Mesenchymal stem cell of the bone marrow (primary cell): ENCODE measurements around the genes SIM2 and KCNJ6.

DNA sequence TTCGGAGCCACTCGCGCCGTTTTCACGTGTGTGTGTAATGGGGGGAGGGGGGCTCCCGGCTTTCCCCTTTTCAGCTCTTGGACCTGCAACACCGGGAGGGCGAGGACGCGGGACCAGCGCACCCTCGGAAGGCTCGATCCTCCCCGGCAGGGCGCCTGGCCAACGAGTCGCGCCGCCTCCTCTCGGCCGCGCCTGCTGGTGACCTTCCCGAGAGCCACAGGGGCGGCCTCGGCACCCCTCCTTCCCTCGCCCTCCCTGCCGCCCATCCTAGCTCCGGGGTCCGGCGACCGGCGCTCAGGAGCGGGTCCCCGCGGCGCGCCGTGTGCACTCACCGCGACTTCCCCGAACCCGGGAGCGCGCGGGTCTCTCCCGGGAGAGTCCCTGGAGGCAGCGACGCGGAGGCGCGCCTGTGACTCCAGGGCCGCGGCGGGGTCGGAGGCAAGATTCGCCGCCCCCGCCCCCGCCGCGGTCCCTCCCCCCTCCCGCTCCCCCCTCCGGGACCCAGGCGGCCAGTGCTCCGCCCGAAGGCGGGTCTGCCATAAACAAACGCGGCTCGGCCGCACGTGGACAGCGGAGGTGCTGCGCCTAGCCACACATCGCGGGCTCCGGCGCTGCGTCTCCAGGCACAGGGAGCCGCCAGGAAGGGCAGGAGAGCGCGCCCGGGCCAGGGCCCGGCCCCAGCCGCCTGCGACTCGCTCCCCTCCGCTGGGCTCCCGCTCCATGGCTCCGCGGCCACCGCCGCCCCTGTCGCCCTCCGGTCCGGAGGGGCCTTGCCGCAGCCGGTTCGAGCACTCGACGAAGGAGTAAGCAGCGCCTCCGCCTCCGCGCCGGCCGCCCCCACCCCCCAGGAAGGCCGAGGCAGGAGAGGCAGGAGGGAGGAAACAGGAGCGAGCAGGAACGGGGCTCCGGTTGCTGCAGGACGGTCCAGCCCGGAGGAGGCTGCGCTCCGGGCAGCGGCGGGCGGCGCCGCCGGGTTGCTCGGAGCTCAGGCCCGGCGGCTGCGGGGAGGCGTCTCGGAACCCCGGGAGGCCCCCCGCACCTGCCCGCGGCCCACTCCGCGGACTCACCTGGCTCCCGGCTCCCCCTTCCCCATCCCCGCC is at the start of gene SIM2:
SIM2 (plus strand) TSS at position 539 of the 1,100 bp plus-strand sequence.
- CAGE, long polyA plus RNA, result no peak

DNA sequence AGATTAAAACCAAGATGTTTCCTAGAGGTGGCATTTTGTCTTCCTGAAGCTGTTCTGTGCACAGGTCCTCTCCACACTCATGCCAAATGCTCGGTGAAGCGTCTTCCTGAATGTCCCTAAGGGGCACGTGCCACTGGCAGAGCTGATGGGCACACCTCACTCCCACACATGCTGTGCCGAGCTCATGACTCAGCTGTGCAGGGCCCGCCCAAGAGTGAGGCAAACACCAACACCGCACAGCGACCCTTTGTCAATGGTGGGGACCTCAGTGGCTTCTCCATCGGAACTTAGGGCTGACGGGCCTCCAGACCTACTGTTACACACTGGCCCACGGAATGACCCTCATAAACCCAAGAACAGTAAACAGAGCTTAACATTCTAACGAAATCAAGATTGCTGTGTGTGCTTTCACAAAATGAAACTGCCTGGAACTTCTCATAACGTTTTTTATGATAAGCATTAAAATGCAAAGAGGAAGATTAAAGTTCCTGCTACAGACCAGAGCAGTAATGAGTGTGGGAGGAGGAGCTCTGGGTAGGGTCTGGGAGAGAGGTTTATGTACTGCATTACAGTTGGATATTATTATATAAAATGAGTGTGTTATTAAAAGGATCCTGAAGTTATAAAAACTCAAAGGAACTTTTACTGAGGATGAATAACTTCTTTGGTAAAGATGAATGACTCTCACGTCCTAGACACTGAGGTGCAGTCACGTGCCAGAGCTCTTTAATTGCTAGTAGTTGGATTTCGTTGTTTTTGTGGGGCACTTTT is 89.4 kb downstream of the SIM2 start:
- CAGE, long polyA plus RNA, result no peak

DNA sequence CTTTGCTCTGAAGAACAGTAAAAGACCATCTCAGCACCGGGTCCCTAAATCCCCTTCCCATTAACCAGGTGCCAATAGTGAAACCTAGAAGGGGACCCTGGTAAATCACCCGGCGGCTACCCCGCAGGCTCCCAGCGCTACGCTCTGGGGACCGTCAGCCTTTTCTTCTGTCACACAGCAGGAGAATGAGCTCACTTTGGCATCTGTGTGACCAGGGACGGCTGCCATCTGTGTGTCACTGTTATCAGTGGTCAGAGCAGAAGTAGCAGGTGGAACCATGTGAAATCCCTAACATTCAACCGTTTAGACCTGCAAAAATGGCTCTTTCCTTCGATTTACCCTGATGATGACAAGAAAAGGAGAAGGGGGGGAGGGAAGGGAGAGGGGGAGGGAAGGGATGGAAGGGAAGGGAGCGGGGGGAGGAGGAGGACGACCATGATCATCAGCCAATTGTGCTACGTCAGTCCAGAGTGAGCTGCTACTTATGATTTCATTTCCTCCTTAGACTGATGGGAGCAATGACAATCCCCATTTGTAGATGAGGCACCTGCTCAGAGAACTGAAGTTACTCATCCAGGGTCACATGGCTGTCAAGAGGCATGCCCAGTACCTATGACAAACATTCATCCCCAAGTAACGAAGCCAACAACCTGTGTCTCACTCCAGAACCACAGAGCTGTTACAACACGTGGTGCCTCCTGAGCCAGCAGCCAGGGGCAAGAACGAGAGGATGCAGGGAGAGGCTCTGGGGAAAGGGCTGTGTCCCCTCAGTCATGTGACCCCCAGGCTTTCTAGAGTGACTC is 93.4 kb downstream of the SIM2 start:
- CAGE, long polyA plus RNA, result no peak

DNA sequence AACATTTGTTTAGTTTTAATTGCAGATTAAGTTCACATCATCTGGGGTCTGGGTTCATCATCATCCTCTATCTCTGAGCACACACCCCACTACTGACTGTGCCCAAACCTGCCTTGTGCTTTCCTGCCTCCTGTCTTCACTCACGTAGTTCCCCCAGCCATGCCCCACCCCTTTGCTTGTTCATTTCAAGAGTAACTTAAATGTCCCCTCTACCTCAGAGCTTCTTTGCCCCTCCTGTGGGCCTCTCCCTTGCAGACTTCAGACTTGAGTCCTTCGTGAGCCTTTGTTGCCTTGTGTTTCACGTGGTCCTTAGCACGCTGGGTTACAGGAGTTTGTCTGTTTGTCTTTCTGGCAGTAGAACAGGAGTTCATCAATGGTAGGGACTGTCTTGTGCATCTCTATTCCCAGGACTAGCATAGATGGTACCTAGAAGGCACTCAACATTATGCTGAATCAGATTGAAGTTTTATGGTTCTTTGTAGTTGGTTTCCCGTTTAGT is 86.0 kb downstream of the TTC3 start:
- CAGE, long polyA plus RNA, result no peak

DNA sequence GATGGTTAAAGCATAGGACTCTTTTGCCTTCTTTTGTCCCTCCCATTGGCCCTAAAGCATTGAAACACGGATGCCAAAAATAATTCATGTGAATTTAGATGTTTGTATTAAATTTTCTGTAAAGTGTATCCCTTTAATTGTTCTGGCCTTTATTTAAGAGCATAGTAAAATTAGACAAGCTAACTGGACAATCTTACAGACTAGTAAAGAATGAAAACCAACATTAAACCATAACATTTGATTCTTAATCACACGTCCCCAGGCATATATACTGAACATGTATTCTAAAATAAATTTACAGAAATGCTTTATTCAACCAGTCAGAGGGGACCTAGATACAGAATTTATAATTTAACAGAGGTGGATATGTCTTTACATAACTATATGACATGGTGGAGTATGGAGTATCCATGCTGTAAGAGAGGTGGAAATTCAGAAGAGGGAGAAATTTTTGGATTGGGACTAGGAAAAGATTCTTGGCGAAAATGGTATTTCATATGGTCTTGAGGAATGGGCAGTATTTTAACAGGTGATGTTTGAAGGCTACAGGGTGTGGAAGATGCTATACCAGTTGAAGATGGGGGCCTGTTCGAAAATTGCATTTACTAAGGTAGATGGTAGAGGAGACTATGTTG is 70.0 kb downstream of the DYRK1A start:
- CAGE, long polyA plus RNA, result no peak

DNA sequence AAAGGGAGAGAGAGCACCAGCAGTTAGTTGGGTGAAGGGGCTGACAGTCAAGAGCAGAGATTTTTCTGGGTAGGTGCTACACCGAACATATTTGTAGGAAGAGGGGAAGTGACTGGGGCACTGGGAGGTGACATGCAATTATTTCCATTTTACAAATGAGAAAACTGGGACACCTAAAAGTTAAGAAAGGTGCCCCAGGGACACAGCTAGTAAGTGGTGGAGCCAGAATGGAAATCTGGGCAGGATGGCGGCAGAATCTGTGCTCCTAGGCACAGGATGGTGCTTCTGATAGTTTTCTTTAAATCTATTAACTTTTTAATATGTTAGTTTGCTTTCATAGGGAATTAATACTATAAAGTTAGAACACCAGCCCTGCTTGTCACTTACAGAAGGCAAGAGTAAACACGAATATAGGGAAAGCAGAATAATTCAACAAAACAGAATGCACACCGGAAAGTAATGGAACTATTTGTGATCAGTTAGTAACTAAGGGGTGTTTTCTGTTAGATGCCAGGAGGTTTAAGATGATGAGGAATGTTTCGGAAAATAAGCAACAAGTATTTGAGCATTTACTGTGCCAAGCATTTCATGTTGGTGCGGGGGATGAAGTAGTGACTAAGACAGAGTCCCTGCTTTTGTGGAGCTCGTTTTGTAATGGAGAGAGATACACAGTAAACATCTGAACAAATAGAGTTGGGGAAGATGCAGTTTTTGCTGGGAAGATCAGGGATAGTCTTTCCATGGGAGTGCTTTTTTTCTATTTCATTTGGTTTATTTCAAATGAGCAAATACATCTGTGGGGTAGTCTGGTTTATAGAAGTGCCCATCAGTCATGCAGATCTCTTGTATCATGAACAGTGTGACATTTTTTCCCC is 78.5 kb downstream of the DYRK1A start:
- CAGE, long polyA plus RNA, result no peak

- CAGE, long polyA plus RNA, result no peak
Measured at GRCh38 chr21:37512037-37512713, 145.6 kb downstream of the DYRK1A start.

DNA sequence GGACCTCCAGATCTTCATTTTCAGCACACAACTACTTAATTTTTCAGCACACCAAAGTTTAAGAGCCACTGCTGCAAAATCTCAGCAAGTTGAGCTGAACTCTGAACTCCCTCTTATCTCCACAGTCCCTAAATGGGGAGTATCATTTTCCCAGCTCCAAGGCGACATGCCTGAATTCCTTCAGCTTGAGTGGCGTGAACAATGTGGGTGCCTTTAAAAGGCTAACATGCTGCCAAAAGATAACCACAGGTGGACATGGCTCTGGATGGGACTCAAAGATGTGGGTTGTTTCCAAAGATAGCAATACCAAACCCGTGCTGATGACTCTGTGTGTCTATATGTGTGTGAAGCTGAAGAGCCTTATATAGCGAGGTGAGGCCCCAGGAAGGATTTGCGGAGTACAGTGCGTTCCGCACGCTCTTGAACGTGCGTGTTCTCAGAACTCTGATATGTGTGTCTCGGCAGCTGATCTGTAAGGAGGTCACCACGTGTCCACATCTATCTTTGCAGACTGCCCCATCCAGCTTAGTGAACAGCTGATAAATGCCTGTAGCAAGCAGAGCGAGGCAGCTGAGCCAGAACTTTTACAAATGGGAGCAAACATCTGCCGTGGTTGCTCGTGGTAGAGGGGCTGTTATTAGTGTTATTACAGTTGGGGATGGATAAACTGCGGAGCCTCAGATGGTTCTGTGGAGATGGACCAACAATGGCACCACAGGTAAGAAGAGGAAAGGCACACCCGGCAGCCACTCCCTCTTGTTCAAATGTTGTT is 189.2 kb downstream of the DYRK1A start:
- CAGE, long polyA plus RNA, result no peak

DNA sequence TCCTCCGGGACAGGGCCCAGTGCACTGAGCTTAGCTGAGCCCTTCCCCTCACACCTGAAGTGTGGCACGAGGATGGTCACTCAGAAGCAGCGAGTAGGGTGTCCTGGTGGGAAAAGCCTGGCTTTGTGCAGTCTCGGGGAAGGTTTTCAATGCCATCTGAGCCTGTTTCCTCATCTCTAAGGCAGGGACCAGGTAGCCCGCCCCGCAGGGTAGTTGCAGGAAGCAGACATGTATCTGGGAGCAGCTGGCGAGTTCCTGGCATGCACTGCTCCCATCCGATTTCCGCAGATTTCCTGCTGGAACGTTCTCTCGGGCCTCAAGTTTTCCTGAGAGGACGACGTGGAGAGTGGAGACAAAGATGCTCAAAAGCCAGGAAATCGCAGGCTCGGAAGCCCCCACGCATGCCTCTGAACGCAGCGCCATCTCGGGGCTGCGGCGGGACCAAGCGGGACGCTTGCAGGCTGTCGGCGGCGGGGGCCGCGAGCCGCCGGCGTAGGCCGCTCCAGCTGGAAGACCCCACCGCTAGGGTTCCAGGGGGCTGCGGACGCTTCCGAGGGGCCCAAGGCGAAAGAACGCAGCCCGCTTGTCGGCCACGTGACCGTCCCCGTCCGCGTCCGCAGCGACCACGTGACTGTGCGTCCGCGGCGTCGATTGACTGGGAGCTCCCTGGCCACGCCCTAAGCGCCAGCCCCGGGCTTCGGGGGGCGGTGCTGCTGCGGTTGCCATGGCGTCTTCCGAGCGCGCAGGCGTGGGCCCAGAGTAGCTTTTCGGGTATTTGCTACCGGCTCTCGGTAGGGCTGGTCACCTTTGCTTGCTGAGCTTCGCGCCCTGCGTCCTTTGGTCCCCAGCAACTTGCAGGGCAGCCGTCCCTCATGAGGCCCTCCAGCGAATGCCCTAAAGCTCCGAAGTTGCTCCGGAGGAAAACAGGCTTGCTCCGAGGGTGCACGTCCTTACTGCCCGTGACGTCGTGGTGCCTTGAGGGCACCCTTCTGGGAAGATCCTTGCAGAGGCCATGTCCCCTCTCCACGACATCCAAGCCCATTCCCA is 197.0 kb downstream of the DYRK1A start:
- CAGE, long polyA plus RNA, result no peak

- CAGE, long polyA plus RNA, result no peak
Measured at GRCh38 chr21:37564324-37564911, 197.8 kb downstream of the DYRK1A start.

- CAGE, long polyA plus RNA, result no peak
Measured at GRCh38 chr21:37565702-37566405, 199.3 kb downstream of the DYRK1A start.

GRCh38 chr21:37590331-37590689 is 223.7 kb downstream of the DYRK1A start:
- CAGE, long polyA plus RNA, result no peak

DNA sequence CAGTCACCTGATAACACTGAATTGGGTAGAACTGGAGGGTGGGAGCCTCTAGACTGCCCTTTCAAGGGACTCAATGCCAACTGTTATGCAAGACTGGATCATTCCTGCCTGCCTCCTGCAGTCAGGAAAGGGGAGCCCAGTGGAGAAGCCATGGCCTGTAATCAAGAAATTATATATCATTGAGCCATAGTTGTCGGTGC is 211.4 kb downstream of the KCNJ6 start:
- CAGE, long polyA plus RNA, result no peak

DNA sequence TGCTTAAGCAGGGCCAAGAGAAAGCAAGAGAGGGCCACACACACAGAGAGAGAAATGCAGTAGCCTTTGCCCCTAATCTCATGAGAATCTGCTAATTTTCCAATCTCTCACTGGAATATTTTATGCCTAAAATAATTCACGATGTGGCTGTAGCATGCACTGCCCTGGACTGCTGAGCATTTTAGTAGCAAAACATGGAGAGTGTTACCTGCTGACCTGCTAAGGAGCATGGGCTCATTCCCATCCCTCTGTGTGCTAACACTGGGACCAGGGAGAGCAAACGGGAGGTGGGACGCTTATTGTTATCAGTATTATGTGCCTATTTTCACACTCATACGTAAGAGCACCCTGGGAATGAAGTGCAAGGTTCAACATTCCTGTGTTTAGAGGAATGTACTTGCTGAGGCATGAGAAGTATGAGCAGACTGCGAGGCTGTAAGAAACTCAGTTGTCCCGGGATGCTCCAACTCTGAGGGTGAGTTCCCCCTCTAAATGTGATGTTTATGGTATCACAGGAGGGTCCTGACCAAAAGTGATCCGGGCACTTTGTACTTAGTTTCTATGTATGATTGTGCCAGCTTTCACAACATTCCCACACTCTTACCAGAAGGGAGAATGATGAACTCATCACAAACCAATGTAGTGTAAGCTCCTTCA is 165.0 kb downstream of the KCNJ6 start:
- CAGE, long polyA plus RNA, result no peak

DNA sequence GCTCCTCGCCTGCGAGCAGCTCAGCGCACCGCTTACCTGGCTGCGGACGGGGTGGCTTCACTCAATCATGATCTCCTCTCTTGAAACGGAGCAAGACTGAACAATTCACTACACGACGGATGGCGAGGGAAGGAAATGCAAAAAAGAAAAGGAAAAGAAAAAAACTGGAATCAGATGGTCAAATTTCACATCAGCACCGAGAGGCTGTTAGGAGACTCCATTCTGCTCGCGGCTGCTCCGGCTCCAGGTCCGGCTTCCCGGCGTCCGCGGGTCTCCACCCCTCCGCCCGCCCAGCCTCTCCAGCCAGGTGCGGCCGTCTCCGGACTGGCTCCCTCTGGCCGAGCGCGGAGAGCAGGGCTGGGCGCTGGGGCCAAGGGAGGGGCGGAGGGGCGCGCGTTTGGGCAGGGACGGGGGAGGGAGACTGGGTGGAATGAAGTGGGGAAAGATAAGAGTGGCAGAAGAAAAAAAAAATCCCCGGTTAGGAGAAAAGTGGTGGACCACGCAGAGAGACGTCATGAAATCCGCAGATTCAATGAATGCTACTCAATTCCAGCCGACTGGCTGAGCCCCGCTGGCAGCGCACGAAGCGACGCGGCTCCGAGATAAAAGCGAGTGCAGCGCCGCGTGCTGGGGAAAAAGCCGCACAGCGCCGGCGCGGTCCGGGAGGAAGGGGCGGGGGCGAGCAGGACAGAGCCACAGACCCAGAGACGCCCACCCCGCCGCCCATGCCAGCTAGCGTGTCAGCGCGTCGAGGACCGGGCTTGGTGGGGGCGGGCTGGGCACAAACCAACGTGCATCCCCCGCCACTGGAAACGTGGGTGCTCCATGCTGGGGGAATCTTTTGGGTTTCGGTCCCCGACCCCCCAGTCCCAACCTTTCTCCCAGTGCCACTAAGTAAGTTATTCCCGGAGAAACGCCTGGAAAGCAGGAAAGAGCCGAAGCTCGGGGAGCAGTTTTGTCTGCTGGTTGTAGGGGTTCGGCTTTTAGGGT is at the start of gene KCNJ6:
KCNJ6 (minus strand) TSS at position 610 of the 990 bp plus-strand sequence.
- CAGE, long polyA plus RNA, result no peak

DNA sequence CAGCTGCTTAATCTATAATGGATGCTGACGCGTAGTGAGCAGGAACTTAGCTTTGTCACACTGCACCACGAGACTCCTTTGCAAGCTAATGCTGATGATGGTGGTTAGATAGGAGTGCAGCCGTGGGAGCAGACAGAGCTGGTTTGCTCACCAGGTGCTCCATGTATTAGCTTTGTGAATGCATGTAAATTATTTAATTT is 35.1 kb downstream of the KCNJ15 start:
- CAGE, long polyA plus RNA, result no peak

- CAGE, long polyA plus RNA, result no peak
Measured at GRCh38 chr21:38351581-38352646, 95.1 kb downstream of the KCNJ15 start.

GRCh38 chr21:38490588-38491062 is 7.7 kb downstream of the ERG start:
- CAGE, long polyA plus RNA, result no peak

DNA sequence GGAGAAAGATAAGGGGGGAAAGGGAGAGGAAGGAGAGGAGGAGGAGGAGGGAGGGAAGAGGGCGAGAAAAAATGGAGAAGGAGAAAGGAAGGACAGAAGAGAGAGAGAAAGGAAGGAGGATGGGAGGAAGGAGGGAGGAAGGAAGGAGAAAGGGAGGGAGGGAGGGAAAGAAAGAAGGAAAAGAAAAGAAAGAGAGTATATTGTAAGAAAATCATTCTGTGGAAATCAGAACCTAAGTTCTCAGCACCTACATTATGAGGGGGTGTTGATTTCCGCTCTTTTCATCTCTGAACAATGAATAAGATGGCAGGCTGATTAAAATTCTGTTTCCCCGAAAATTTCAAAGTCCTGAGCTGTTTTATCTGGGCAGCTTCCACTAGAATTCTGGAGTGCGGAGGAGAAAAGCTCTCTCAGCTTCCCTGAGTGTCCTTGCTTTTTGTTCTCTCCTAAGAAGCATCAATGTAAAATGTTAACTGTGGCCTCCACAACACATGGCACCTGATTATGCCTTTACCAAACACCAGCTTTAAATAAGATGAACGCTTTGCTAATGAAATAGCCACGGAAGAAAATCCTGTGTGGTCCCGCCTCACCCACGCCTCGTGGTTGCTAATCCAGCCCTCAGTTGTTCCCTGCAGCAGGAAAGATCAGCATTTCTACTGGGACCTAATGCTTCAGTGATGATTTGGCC is 1.6 kb upstream of the ERG start:
- CAGE, long polyA plus RNA, result no peak

GRCh38 chr21:38503194-38504338 is 5.3 kb upstream of the ERG start:
- CAGE, long polyA plus RNA, result no peak